Lower leg skin (tissue), 2 donors: ENCODE measurements around the gene SDCCAG8.

GRCh38 chr1:241629643-241630843 lies 10.1 kb downstream of the CHML start:
- PRO-cap, result no peak
- RAMPAGE, long total RNA, 2 experiments, result no peak in any of the 2 experiments

DNA sequence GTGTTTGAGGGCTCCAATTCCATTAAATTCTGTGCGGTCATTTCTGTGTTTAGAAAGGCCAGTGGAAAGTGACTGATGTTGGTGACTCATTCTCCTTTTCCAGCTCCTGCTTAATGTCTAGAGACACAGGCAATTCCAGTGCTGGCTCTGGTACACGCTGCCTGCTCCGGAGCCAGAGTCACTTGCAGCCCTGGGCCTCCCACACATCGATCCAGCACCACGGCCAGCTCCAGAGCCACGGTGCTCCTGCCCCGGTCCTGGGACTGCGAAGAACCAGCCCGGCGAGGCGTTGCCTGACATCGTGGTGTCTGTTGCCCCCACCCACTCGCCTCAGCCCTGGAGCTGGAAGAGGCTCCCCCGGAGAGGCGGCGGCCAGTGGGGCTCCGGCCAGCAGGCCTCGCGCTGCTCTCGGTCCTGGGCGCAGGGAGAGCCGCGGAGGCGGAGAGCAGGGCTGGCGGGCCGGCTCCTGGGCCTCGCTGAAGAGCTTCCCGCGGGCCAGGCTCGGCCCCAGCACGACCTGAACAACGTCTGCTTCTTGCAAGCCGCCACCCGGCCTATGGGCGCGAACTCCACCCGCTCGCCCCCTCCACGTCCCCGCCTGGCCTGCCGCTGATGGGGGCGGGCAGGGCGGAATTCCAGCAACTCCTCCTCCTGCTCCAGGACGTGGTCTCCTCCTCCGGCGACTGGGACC lies 364.8 kb downstream of the CEP170 start:
- PRO-cap, result no peak
- RAMPAGE, long total RNA, 2 experiments, result no peak in any of the 2 experiments

- PRO-cap, result bidirectional peak, plus-strand start at chr1:243254446, minus-strand start at chr1:243254418; bidirectional peak, plus-strand start at chr1:243254976, minus-strand start at chr1:243254659
- RAMPAGE, long total RNA, 2 experiments, result no peak in any of the 2 experiments
Measured at GRCh38 chr1:243254249-243254871, 721 bp downstream of the CEP170 start.

GRCh38 chr1:243255625-243256475 lies at the start of gene SDCCAG8:
TSS of gene SDCCAG8 (plus strand) at chr1:243256041.
- PRO-cap, result bidirectional peak, plus-strand start at chr1:243256005, minus-strand start at chr1:243255785
- RAMPAGE, long total RNA, 2 experiments, result start-site peak on the plus strand in 1 of 2 experiments, at chr1:243256045-243256056 at its widest, 113 reads per replicate

- PRO-cap, result no peak
- RAMPAGE, long total RNA, 2 experiments, result no peak in any of the 2 experiments
Measured at GRCh38 chr1:243330475-243331144, 74.8 kb downstream of the SDCCAG8 start.

GRCh38 chr1:243354503-243354812 lies 98.6 kb downstream of the SDCCAG8 start:
- PRO-cap, result no peak
- RAMPAGE, long total RNA, 2 experiments, result no peak in any of the 2 experiments

DNA sequence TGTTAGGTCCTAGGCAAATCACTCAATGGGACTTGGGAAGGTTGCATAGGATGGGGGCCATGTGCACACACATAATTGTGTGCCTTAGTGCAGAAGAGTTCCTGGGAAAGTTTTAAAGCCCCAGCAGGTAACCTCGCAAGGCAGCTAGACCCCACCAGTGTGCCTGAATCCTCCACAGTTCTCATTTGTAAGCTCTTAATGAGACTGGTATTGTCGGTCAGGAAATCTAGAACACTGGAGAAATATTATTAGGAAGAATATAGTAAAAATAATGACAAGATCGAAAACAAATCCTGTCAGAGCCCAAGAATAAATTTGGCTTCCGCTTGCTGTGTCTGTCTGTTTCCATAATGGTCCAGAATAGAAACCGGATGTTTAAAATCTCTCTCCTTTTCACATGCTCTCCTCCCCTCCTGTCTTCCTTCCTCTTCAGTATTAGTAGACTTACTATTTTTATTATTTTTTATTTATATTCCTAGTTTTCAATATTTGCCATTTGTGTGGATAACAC lies 187.6 kb downstream of the SDCCAG8 start:
- PRO-cap, result no peak
- RAMPAGE, long total RNA, 2 experiments, result no peak in any of the 2 experiments

DNA sequence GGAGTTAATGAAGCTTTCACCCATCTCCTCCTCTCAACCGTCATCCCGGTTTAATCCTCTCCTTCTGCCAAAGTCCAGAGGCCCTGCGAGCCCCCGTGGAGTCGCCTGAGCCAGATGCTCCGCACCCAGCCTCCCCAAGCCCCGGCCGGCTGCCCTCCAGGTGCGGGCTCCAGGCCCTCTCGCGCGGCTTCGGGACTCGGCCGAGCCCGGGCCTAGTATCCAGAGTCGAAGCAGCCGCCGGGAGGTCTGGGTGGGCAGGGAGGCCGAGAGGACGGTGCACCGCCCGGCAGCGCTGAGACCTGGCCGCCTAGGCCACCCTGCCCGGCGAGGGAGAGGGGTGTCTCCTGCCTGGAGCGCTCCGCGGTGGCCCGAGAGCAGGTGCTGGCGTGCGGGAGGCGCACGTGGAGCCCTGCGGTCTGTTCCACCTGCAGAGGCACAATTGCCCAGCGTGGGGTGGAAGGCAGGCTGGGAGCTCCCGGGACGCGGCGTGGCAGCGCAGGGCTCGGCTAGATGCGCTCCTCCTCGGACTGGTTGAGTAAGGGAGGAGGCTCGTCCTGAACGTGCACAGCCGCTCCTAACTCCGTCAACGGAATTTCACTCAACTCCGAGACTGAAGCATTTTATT lies 218.5 kb downstream of the SDCCAG8 start:
- PRO-cap, result unidirectional peak, minus-strand start at position 529 of the sequence
- RAMPAGE, long total RNA, 2 experiments, result no peak in any of the 2 experiments

DNA sequence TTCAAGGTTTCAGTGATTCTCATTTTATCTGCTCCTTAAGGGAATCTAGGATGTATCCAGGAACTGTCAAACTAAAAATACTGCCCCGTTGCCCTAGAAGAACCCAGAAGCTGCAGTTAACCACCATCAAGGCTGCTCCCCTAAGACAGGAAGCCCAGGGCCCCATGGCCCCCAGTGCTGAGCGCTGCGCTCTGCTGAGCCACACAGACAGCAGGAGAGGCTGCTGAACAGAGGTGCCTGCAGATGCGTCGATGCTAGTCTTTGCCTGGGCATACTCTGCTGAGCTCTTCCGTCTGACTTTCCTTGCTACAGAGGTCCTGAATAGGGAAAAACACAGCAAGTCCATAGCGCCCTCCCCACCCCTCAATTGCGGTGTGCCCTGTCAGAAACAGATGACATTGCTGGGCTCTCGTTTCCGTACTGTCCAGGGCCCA lies 252.3 kb downstream of the SDCCAG8 start:
- PRO-cap, result no peak
- RAMPAGE, long total RNA, 2 experiments, result no peak in any of the 2 experiments

DNA sequence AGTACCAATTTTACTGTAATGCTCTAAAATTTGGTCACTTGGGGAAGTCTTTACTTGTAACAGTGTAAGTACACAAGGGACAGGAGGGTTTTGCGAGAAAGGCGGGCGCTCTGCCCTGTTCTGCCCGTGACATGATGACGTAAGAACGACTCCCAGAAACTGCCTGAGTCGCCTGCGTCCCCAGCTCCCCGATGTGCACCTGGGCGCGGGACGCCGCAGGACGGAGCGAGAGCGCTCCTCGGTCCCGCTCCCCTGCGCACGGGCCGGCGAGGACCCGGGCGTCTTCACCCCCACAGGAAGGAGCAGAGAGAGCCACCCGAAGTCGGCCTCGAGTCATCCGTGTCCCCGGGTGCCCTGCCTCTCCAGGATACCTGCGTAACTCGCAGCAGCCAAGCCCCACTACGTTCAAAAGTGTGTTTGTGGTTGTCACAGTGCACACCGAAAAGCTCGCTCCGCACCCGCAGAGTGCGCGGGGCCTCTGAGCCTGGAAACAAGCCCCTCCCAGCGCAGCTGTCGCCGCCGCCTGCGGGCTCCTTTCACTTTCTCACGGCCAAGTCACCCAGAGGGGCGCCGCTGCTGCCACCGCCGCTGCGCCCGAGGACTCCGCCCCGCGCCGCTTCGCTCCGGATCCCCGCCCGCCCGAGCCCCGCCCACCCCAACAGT lies 3.3 kb upstream of the ZBTB18 start:
- PRO-cap, result bidirectional peak, plus-strand start at position 155 of the sequence, minus-strand start at position 133 of the sequence; bidirectional peak, plus-strand start outside the sequence, minus-strand start at position 602 of the sequence
- RAMPAGE, long total RNA, 2 experiments, result no peak in any of the 2 experiments

GRCh38 chr1:244303947-244304572 lies 48.4 kb upstream of the C1orf100 start:
- PRO-cap, result no peak
- RAMPAGE, long total RNA, 2 experiments, result no peak in any of the 2 experiments

DNA sequence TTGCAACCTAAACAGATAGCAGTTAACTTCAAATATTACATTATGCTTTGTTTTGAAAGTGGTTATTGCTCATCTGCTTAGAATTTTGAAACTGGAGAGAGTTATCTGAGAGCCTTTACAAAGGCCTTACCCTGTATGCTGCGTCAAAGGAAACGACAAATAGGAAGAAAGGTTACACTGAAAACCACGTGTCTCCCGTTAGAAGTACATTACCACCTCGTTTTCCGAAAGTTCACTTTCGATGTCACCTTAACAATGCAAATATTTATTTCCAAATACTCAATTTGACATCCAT lies 1.2 kb downstream of the ADSS2 start:
- PRO-cap, result unidirectional peak, plus-strand start at position 235 of the sequence
- RAMPAGE, long total RNA, 2 experiments, result no peak in any of the 2 experiments

- PRO-cap, result unidirectional peak, plus-strand start at chr1:244730246
- RAMPAGE, long total RNA, 2 experiments, result no peak in any of the 2 experiments
Measured at GRCh38 chr1:244729862-244730307, 930 bp downstream of the ENSG00000284188 start.

- PRO-cap, result no peak
- RAMPAGE, long total RNA, 2 experiments, result no peak in any of the 2 experiments
Measured at GRCh38 chr1:244837438-244838237, 2.2 kb downstream of the COX20 start.

- PRO-cap, result no peak
- RAMPAGE, long total RNA, 2 experiments, result no peak in any of the 2 experiments
Measured at GRCh38 chr1:244847551-244848615, 12.4 kb downstream of the COX20 start.

- PRO-cap, result no peak
- RAMPAGE, long total RNA, 2 experiments, result no peak in any of the 2 experiments
Measured at GRCh38 chr1:244957456-244958121, 11.9 kb upstream of the EFCAB2 start.

DNA sequence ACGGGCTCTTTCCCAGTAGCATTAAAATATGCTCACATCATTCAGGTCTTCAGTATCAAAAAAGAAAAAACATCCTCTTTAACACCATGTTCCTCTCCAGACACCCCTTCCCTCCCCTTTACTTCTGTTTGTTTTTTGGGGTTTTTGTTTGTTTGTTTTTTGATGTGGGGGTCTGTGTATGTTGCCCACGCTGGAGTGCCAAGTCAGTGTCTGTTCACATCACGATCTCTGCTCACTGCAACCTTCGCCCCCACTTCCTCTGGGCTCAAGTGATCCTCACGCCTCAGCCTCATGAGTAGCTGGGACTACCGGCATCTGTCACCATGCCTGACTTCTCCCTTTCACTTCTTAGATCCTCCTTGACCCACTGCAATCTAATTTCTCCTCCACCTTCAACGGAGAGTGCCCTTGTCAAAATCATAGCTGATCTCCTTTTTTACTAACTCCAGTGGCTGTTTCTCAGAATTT lies 84.6 kb downstream of the EFCAB2 start:
- PRO-cap, result no peak
- RAMPAGE, long total RNA, 2 experiments, result no peak in any of the 2 experiments

- PRO-cap, result no peak
- RAMPAGE, long total RNA, 2 experiments, result no peak in any of the 2 experiments
Measured at GRCh38 chr1:245085422-245086034, 69.3 kb upstream of the KIF26B start.

GRCh38 chr1:245311025-245311514 lies 156.3 kb downstream of the KIF26B start:
- PRO-cap, result no peak
- RAMPAGE, long total RNA, 2 experiments, result no peak in any of the 2 experiments

- PRO-cap, result no peak
- RAMPAGE, long total RNA, 2 experiments, result no peak in any of the 2 experiments
Measured at GRCh38 chr1:245378706-245379401, 224.1 kb downstream of the KIF26B start.